NT2/D1 (cell line): ENCODE measurements around a stretch of chr4.

- RRBS, 2 experiments, result no CpG with 5 or more reads among the region's 14 CpGs
Measured at GRCh38 chr4:134326902-134327192, 125.3 kb upstream of the PABPC4L start.

DNA sequence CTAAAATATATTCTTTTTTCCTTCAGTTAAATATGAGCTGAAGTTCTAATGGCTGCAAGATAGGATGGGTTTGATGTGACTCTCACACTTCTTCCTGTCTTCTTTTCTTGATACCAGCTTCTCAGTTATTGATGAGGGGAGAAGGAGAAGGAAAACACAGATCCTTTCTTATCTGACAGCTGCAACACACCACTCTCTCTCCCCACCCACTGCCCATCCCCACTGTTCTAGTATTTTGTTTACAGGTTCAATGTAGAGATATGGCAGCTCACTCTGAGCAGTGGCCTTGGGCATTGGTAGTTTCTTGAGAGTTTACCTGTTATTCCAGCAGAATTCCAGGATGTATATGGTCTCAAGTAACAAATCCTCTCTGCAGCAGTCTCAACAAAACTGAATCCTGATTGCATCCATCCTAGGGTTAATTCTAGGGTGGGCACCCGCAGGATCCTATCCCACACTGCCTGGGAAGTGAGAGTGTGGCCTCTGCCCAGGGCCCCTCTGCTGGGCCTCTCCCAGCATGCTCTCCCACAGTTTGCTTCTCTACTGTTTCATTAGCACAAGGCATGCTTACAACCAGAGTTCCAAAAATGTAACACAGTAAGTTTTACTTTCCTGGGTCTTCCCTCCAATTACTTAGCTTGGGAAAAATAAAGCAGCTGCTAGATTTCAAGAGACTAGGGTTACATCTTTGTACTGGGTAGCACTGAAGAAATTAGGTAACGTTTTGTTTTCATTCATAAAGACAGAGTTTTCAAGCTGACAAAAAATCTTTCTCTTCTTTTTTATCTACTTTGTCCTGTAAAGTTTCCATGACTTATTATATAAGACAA lies 130.9 kb upstream of the PCDH18 start:
- RRBS, 2 experiments, result no CpG with 5 or more reads among the region's 2 CpGs

DNA sequence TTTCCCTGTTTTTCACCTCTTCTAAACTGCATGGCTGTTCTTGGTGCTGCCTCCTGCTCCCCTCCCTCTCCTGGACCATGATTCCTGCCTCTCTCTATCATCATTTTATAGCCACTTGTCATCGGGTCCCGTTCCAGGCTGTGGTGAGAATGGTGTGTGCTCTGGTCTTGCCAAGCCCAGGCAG lies 333.1 kb upstream of the NOCT start:
- RRBS, 2 experiments, result no CpG with 5 or more reads among the region's 2 CpGs

DNA sequence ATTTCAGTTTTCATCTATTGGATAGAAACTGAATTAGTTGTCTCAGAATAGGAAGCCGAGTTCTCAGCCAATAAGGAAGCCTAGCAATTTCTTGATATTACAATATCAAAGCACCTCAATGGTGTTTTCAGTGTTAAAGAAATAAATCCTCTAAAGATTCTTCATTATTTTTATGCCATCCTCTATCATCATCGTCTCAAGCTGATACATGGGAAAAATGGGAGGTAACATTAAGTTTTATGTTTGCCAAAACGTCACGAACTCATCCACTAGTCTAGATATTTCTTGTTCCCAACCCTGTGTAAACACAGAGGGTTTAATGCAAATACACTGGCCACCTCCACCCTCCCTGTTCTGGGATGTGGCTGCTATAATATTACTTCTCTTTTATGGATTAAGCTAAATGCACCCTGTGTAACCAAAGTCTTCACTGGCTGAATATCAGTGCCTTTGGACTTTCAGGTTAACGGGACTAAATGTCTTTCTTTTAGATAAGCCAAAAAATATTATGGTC lies 103.7 kb upstream of the NOCT start:
- RRBS, 2 experiments, result no CpG with 5 or more reads among the region's 5 CpGs

- RRBS, 2 experiments, result no CpG with 5 or more reads among the region's 2 CpGs
Measured at GRCh38 chr4:138982208-138982502, 33.4 kb upstream of the NOCT start.

- RRBS, 2 experiments, result no CpG with 5 or more reads among the region's 9 CpGs
Measured at GRCh38 chr4:139047490-139048554, 32.2 kb downstream of the NOCT start.

GRCh38 chr4:139140767-139141614 lies 36.0 kb downstream of the ELF2 start:
- RRBS, 2 experiments, result no CpG with 5 or more reads among the region's 2 CpGs

- RRBS, 2 experiments, result no CpG with 5 or more reads among the region's 1 CpG
Measured at GRCh38 chr4:139154992-139155263, 22.1 kb downstream of the ELF2 start.

DNA sequence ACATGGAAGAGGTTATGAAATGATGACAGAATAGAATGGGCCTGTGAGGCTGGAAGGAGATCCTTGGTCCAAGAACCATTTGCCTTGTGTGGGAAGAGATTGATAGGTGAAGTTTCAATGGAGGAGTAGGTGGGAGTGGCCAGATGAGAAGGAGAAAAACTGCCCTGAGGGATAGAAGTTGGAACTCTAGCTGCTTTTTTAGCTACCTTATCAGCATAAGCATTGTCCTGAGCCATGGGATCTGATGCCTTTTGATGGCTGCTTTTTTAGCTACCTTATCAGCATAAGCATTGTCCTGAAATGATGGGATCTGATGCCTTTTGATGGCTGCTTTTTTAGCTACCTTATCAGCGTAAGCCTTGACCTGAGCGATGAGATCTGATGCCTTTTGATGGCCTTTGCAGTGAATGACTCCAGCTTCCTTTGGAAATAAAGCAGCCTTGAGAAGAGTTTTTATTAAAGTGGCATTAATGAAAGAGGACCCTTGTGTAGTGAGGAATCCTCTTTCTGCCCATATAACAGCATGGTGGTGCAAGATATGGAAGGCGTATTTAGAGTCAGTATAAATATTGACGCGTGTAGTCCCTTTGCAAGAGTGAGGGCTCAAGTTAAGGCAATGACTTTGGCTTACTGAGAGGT lies 17.5 kb downstream of the ELF2 start:
- RRBS, 2 experiments, result no CpG with 5 or more reads among the region's 5 CpGs

DNA sequence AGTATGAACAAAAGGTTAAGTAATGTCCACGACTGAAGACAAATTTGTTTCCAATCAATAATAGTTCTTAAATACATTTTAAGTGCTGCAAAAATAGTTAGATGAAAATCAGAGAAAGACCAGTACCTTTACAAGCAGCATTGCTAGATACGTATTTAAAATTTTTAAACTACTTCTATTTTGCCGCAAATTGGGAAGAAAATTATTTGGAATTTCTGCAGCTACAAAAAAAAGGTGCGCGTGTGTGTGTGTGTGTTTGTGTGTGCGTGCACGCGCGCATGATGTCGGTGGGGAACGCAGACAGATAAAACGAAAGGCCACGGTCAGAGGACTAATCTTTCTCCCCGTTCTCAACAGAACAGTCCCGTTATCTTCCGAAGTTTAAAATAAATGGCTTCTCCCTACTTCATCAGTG lies 1.7 kb downstream of the MGARP start:
- RRBS, 2 experiments, result no CpG with 5 or more reads among the region's 16 CpGs

DNA sequence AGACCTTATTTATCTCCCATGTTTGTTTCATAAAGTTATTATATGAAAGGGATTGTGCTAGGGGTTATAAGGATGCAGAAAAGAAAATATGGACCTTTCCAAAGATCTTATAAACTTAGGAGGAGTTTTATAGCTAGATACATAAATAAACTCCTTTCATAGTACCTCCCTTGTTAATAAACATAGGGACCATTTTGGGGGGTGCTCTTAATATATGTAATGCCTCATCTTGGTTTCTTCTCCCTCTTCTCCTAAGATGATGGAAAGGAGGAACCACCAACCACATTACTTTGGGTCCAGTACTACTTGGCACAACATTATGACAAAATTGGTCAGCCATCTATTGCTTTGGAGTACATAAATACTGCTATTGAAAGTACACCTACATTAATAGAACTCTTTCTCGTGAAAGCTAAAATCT lies 54.9 kb upstream of the NDUFC1 start:
- RRBS, 2 experiments, result no CpG with 5 or more reads among the region's 1 CpG

DNA sequence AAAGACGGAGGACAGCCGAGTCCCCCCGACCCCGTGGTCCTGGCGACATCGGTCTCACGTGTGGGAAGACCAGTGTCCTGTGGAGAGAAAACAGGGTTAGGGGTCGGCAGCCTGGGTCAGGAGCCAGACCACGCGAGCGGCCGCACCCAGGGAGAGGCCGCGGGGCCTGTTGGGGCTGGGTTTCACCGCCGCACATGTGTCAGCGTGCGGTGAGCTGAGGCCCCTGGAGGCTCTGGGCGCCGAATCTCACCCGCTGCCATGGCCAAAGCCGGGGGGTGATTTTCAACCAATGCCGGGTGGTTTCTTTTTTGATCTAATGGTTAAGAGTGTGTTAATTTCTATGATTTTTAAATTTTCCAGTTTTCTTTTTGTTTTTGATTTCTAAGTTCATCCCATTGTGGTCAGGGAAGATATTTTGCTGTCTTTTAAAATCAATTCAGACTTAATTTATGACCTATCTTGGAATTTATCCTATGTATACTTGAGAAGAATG lies 17.7 kb upstream of the RAB33B start:
- RRBS, 2 experiments, result no CpG with 5 or more reads among the region's 23 CpGs

DNA sequence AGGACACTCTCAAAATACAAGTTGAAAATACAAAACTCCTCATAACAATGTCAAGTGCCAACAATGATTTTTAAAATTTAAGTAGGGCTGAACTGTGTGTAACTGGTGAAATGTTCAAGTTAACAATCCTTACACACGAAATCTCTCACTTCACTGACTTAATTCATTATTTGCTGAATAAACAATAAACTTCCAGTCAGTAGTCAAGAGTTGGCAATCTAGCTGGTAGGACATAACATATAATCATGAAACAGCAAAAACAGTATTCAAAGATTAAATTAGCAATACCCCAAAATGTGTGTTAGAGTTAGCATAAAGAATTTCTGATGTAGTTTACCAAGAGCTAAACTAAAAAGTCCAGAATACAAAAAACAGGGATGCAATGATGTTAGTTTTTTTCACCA lies 1.9 kb upstream of the RAB33B start:
- RRBS, 2 experiments, result no CpG with 5 or more reads among the region's 1 CpG

GRCh38 chr4:139452721-139453042 lies 1.2 kb upstream of the RAB33B start:
- RRBS, 2 experiments, result no CpG with 5 or more reads among the region's 4 CpGs

GRCh38 chr4:139734662-139735449 lies 69.2 kb downstream of the MGST2 start:
- RRBS, 2 experiments, result 3 to 5% methylated on average over 11 to 14 of the region's 55 CpGs

GRCh38 chr4:139824735-139826042 lies 159.6 kb downstream of the MGST2 start:
- RRBS, 2 experiments, result no CpG with 5 or more reads among the region's 26 CpGs

DNA sequence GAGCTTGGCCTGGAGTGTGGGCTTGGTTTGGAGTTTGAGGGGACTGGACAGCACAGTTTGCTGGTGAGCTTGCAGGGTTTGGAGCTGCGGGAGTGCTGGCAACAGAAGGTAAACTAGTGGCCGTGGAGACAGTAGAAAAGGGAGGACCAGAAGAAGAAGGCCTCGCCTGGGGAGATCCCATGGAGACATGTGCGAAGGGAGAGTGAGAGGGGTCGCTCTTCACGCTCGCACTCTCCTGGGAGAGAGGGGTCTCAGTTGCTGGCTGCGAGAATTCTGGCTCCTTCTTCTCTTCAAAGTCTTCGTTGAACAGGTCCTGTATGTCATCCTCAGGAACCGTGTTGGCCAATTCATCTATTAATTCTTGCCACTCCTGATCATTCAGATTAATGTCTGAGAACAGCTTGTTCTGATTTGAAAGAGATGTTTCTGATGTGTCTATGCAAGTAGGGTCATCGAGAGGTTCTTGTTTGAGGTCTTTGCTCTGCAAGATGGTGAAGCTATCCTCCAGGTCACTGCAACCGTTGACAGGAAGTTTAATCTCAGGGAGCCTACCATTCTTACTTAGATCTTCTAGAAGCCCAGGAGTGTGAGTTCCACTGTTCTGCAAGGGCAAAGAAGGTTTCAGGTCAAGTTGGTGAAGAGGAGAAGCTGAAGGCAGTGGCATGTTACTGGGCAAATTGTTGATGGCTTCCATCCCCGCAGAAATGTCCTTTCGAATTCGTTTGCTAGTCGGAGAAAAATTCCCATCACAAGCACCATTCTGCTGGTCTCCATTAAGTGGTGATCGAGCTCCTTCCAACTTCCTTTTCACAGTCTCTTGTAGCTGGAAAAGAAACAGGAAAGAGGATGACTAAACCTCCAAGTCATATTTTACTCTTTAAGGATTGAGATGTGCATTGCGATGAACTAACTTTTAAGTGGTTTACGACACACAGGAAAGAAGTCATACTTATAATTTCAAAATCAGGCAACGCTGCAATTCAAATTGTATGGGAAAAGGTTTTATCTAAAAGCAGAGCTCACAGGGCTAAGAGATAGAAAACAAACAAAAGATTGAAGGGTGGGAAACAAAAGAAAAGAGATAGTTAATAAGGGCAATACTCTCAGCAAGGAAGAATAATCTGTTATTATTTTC lies 224.9 kb downstream of the MGST2 start:
- RRBS, 2 experiments, result no CpG with 5 or more reads among the region's 20 CpGs

DNA sequence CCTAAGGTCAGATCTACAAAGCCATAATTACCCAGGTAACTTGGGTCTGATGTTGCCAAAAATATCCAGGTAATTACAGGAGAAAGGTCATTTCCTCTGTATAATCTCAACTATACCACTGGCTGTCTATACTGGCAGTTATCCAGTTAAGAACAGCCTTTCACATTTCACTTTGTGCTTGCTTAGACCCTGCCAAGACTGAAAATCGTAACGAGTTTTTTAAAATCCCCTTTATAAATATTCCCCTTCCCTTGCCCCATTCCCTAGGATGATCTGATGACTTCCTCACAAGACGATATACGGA lies 105.5 kb downstream of the MAML3 start:
- RRBS, 2 experiments, result no CpG with 5 or more reads among the region's 4 CpGs

DNA sequence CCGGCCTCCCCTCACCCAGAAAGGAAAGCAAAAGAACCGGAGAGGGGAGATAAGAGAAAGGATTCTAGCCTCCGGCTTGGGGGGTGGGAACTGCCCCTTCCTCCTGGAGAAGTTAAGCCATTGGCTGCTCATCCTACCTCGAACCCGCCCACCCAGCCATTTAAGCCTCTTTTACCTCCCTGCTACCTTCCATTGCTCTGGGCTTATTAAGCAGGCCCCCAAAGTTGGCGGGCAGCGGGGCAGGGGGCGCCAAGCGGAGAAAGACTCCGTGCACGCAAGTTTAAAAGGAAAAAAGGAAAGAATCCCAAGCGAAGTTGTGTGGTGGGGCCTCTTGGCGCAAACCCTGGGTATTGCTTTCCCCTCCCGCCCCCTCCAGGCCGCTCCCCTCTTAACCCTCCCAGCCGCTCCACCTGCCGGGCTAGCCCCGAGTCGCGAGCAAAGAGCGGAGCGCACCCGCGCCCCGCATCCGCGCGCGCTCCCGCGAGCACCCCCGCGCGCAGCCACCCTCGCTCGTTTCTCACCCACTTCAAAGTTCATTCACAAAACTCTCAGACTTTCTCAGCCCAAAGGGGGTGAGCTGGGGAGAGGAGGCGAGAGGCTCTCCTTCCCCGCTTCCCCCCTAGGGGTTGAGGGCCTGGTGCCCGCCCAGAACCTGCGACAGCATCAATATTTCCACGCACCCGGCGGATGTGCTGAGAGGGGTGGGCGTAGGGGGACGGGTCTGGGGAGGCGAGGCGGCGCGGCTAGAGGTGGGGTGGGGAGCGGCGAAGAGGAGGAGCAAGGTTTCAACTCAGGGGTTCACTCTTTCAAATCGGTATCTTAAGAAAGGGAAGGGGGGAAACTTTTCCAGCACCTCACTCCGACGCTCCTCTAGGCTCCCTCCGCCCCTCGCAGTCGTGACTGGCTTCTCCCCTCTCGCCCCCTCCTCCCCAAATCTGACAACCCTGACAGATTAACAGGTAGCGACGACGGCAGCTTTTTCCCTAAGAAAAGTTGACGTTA lies 2.0 kb downstream of the MAML3 start:
- RRBS, 2 experiments, result under 1% methylated on average over 1 to 2 of the region's 62 CpGs

GRCh38 chr4:140152725-140153716 lies 963 bp downstream of the MAML3 start:
- RRBS, 2 experiments, result under 1 to 2% methylated on average over 11 to 16 of the region's 68 CpGs